OCI-LY7 (cell line): ENCODE data around the genes BBS4 and PML.

DNA sequence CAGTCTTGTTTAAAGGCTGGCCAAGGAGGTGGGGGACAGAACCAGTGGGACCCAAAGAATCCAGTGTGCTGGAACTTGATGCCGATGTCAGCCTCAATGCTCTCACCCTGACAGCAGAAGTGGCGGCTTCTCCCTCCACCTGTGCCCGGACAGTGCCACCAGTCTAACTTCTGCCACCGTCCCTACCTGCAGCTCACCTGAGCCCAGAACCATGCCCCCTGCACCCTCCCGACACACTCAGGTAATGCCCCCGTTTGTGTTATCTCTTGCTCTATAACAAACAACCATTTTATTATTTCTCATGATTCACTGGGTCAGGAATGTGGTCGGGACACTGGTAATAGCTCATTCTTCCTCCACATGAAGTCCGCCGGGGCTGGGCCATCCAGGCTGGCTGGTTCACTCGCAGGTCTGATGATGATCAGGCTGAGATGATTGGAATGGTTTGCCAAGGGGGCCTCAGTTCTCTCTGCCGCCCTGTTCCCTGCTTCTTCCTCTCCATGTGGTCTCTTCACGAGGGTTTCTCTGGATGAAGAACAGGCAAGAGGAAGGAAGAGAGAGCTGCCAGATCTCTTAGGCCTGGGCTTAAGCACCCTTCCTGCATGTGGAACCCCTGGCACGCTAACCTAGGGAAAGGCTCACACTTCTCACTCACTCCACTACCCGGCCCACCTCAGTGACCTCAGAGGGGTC, 20.3 kb upstream of the NR2E3 start:
- PRO-cap = no peak
- RAMPAGE, long total RNA = no peak

DNA sequence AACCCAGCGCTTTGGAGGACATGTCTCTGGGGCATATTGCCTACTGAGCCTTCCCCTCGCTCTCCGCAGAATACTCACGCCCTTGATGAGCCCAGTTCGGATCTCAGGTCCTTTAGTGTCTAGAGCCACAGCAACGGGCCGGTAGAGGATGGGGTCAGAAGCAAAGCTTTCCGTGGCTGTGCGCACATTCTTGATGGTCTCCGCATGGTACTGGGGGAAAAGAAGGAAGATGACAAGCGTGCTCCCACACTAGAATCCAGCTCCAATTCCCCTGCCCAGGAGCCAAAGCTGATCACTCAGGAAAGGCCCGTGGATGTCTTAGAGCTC, 12.6 kb upstream of the GRAMD2A start:
- PRO-cap = no peak
- RAMPAGE, long total RNA = no peak

DNA sequence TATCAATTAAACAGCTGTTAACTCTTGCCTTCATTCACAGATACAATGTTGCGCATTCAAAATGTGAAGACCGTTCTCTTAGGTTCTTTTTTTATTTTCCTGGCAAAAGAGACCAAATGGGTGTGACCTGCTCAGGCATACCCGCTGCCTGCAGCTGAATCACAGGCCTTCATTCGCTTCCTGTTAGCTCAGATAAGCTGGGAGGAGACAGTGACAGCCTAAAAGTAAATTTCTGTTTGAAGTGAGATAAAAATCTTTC, 1.1 kb upstream of the PKM start:
- PRO-cap = no peak
- RAMPAGE, long total RNA = no peak

DNA sequence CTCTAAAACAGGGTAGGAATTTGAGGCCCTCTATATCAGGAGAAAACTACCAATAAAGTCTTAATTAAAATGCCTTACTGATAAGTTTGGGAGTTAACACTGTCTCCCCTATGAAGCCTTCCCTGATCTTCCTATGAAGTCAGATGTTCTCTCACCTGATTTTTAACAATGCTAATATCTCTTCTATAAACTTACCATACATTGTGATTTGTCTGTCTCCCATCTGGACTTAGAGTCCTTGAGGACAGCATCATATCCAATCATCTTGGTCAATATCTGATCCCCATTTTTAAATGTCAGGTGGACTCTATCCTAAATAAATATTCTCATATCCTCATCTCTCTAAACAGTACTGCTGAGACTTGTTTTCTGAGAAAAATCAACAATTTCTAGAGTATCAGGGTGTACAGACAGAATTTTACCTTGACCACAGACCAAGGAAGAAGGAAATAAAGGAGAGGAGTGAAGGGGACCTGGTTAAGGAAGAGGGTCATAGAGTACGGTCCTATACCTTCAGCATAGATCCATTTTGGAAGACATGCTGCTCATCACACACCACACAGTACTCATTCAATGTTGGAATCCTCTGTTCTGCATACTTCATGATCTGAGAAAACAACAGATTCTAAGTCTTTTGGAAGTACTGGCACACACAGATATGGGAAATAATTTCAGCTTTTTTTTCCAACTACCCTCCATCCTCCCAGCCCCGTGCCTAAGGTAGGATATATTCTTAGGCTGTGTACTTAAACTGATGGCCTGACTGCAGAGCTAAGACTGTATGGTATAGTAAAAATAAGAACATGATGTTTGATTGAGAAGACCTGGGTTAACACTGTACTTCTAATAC, 14.6 kb downstream of the PARP6 start:
- PRO-cap = no peak
- RAMPAGE, long total RNA = no peak

GRCh38 chr15:72474428-72475092, 430 bp downstream of the ARIH1 start:
- PRO-cap = no peak
- RAMPAGE, long total RNA = no peak

GRCh38 chr15:72497471-72497844, 23.3 kb downstream of the ARIH1 start:
- PRO-cap = no peak
- RAMPAGE, long total RNA = no peak

DNA sequence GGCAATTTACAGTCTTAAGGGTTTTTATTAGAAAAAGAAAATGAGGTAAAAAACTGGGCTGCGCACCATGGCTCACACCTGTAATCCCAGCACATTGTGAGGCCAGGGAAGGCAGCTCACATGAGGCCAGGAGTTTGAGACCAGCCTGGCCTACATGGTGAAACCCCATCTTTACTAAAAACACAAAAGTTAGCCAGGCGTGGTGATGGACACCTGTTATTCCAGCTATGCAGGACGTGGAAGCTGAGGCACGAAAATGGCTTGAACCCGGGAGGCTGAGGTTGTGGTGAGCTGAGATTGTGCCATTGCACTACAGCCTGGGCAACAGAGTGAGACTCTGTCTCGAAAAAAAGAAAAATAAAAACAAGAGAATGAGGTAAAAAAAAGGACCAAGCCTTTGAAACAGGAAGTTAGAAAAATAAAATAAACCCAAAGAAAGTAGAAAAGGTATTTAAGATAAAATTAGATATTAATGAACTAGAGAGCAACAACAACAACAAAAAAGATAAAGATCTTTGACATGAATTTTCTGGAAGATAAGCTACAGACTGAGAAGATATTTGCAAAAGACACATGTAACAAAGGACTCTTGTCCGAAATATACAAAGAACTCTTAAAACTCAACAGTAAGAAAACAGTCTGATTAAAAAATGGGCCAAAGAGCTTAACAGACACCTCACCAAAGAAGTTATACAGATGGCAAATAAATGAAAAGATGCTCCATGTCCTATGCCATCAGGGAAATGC, 48.2 kb downstream of the ARIH1 start:
- PRO-cap = no peak
- RAMPAGE, long total RNA = no peak

DNA sequence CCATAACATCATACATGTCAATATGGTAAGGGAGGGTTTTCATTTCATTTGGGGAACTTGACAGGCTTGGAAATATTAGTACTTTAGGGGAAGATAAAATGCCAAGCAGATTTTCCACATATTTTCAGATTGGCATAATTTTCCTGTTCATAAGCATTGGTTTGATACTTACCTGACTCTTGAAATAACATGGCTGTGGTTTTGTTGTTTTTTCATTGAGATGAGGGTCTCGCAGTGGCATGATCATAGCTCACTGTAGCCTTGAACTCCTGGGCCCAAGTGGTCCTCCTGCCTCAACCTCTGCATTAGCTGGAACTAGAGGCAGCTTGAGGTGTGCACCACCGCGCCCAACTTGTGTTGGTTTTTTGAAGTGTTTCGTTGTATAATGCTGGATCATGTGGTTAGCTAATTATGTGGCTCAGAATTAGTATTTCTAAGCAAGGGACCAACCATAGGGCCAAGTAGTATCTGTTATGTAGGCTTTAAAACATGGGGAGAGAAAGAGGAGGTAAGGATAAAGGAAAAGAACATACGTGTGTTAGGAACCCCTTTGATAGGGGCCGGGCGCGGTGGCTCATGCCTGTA, 78.7 kb upstream of the GOLGA6B start:
- PRO-cap = no peak
- RAMPAGE, long total RNA = no peak

DNA sequence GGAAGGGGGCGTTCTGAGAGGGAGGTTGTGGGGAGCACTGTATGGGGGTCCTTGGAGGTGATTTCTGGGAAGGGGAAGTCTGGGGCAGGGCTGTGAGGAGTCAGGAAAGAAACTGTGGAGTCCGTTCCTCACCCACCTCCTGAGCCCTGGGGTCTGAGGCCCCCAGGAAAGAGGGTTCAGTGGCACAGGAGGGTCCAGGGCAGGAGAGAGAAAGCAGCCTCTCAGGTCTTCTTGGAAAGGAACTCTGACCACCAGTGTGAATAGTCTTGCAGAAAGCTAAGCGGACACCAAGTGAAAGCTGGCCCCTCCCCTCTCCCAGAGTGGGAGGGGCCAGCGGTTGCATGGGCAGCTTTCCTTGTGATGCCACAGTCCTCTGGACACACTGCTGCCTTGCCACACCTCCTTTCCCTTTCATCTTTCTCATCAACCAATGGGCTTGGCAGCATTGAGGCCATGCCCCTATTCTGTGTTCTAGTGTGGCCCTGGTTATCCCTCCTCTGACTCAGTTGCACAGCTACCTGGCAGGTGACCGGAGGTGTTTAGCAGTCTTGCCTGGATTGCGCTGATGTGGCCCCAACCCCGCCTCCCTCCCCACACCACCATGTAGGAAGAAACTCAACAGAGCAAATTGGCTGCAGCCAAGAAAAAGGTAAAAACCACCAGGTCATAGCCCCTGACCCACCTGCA, 49.7 kb upstream of the GOLGA6B start:
- PRO-cap = no peak
- RAMPAGE, long total RNA = no peak

- PRO-cap = bidirectional peak, plus-strand start at chr15:72686225, minus-strand start at chr15:72686118
- RAMPAGE, long total RNA = no peak
Measured at GRCh38 chr15:72685973-72686887, at the start of gene BBS4. Gene BBS4 (plus strand): TSS chr15:72686207.

DNA sequence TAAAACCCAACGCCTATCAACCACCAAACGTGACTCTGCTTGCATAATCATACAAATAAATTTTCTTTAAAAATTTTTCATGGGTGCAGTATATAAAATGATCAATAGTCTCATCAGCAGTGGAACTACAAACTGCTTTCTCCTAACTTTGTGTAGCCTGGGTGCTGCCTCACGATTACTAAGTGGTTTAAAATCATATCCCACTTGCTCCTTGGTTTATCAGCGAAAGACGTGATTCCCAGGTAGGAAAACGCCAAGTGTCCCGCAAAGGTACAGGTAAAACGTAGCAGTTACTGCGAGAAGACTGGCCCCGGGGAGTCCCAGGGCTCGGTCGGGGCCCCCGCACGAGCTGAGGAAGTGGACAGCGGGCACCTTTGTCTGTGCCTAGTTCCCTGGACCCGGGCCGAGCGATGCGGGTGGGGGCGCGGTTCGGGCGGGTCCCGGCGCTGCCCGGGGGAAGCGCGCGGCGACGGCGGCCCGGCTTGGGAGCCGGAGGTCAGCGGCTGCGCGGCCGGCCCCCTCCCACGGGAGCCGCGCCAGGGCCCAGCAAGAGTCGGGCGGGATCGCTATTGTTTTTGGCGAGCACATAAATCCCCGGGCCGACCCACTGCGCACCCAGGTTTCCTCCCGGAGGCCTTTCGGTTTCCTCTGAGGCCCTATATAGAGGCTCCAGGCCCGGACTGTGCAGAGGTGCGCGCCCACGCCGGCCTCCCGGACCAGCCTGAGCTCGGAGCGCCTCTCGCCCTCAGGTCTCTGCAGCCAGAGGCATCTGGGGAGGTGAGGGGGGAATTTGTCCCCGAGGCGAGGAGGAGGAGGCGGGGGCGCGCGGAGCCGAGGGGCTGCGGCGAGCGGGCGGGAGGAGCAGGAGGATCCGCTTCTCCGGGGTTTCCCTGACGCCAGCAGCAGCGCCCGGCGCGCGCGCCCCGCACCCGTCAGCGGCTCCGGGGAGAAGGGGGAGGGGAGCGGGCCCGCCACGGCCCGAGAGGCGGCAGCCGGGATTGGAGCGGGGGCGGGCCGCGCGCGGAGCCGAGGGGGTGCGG, 727 bp upstream of the NEO1 start:
- PRO-cap = bidirectional peak, plus-strand start at position 687 of the sequence, minus-strand start at position 626 of the sequence; unidirectional peak, minus-strand start at position 723 of the sequence; bidirectional peak, plus-strand start outside the sequence, minus-strand start at position 1,000 of the sequence
- RAMPAGE, long total RNA = no peak

- PRO-cap = no peak
- RAMPAGE, long total RNA = no peak
Measured at GRCh38 chr15:73053595-73054056, 1.4 kb downstream of the NEO1 start.

- PRO-cap = no peak
- RAMPAGE, long total RNA = no peak
Measured at GRCh38 chr15:73054382-73055189, 2.3 kb downstream of the NEO1 start.

DNA sequence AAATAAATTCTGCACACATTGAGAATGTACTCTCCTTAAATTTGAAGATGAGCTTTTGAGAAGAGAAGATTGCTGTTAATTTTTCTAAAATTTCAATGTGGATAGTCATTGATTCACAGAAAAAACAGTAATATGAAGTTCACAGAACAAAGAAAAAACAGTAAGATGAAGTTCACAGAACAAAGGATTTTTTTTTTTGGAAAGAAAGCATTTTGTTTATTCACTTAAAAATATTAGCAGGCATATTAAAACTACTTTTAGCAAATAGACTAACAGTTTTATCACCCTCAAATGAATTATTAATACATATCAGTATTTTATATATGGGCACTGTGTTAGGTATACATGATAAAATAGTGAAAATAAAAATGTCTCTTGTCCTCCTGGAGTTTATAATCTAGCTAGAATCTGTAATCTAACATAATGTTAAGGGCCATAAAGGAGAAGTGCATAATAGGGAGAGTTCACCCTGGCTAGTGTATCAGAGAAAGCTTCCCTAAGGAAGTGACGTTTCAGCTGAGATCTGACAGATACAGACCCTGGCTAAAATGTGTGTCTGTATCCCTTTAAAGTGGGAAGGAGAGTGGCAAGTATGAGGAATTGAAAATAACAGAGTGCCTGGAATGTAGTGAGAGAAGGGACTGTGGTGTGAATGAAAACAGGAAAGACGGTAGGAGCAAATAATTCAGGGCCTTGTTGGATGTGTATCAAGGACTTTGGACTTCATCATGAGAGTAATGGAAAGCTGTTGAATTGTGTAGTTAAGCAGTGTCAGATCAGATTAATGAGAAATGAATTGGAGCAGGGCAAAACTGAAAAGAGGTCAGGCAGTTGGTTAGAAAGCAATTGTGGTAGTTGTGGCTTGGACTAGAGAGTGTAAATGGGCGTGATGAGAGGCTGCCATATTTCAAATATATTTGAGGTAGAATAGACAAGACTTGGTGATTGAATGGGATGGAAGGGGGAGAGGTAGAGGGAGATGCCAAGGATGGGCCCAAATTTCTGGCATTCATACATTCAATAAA, 30.4 kb downstream of the NEO1 start:
- PRO-cap = no peak
- RAMPAGE, long total RNA = no peak

GRCh38 chr15:73141045-73141781, 89.0 kb downstream of the NEO1 start:
- PRO-cap = no peak
- RAMPAGE, long total RNA = no peak

DNA sequence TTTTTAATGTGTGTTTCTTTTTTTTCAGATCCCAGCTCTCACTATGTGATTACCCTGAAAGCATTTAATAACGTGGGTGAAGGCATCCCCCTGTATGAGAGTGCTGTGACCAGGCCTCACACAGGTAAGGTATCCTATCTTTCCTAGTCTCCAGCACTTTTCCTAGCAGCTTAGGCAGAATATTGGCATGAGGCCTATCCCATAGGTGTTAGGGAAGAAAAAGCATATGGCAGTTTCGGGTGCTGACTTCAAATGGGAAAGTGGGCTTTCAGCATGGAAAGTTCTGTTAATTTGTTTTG, 102.5 kb downstream of the HCN4 start:
- PRO-cap = no peak
- RAMPAGE, long total RNA = no peak

GRCh38 chr15:73367463-73368111, 1.2 kb downstream of the HCN4 start:
- PRO-cap = no peak
- RAMPAGE, long total RNA = no peak

GRCh38 chr15:73921601-73922087, 4.6 kb upstream of the LOXL1 start:
- PRO-cap = no peak
- RAMPAGE, long total RNA = no peak

DNA sequence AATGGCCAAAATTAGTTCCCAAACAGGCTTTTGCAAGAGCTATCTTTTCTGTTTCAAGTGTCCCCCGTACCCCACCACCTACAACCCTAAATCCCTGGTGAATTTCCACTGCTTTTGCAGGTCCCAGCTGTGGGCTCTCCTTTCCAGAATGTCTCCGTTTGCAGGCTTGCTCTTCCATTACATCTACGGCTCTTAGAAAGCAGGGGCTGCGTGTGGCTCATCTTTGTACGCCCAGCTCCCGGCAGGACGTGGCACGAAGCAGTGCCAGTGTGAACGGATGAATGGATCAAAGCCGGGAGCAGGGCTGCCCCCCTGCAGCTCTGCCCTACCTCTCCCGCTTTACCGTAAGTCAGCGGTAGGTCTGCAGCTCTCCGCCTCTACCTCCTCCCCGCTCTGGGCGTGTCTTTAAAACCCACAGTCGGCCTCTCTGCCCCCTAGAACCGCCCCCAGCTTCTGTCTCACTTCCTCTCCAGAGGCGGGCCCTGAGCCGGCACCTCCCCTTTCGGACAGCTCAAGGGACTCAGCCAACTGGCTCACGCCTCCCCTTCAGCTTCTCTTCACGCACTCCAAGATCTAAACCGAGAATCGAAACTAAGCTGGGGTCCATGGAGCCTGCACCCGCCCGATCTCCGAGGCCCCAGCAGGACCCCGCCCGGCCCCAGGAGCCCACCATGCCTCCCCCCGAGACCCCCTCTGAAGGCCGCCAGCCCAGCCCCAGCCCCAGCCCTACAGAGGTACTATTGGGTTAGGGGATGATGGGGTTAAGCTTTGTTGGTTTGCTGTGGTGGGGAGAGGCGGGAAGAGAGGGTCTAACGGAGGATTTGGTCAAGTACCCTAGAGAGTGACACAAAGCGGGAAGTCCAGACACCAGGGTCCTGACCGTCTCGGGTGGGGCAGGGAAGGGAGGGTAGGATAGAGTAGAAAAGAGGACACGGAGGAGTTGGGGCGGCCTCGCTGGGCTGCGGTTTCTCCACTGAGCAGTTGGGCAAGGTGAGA, at the start of gene PML:
TSS of gene PML (plus strand) at position 509 of the 996 bp plus-strand sequence.
- PRO-cap = bidirectional peak, plus-strand start at position 584 of the sequence, minus-strand start at position 341 of the sequence
- RAMPAGE, long total RNA = no peak

- PRO-cap = no peak
- RAMPAGE, long total RNA = no peak
Measured at GRCh38 chr15:74035535-74036610, 41.4 kb downstream of the PML start.